Ishikawa (cell line): ENCODE measurements around a stretch of chr22.

- RRBS: 2% methylated on average over 6 of the region's 30 CpGs
Measured at GRCh38 chr22:41448235-41448978, 1.8 kb upstream of the TOB2 start.

DNA sequence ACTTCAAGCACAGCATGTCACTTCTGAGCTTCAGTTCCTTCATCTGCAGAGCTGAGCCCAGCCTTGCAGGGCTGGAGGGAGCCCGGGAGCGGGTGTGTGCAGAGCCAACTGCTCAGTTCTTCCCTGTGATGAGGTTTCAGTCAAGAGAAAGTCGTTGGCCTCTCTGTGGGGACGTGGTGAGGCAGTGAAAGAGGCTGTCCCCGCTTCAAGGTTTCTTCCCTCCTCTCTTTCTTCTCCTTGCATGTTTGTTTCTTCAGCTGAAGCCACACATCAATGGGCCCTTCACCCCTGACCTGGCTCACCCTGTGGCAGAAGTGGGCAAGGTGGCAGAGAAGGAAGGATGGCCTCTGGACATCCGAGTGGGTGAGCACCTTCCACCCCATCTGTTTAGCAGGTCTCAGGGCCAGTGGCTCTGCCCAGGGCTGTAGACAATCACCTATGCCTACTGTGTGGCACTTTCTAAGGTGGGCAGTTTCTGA lies 24.3 kb downstream of the POLR3H start:
- RRBS: no CpG with 5 or more reads among the region's 6 CpGs

DNA sequence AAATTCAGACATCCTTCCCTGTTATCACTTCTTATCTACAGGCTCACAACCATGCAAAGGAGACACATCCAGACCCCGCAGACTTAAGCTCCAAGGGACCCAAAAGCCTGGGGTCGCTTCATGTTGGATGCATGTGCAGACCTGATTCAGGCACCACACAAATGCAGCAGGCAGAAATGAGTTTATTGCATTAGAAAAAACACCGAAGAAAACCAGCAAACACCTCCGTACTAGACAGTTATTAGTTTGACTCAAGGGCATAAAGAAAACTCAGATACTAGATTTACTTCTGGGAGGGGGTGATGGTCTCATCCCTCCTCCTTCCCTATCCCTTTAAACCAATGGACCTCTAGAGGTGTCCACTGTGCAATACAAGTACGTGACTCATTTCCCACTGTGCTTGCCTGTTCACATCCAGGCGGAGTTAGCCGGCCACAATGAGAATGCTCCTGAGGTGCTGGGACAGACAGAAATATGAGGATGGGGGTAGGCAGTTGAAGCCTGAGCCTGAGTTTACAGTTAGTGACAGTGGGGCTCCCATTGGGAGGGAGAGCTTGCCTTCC lies 8.3 kb upstream of the PMM1 start:
- RRBS: no CpG with 5 or more reads among the region's 7 CpGs

GRCh38 chr22:41920221-41921100 lies 5.6 kb upstream of the SHISA8 start:
- RRBS: 89% methylated on average over 9 of the region's 28 CpGs

GRCh38 chr22:41931527-41932512 lies 5.2 kb upstream of the TNFRSF13C start:
- RRBS: no CpG with 5 or more reads among the region's 18 CpGs

GRCh38 chr22:41933799-41934259 lies 7.2 kb upstream of the TNFRSF13C start:
- RRBS: no CpG with 5 or more reads among the region's 9 CpGs

DNA sequence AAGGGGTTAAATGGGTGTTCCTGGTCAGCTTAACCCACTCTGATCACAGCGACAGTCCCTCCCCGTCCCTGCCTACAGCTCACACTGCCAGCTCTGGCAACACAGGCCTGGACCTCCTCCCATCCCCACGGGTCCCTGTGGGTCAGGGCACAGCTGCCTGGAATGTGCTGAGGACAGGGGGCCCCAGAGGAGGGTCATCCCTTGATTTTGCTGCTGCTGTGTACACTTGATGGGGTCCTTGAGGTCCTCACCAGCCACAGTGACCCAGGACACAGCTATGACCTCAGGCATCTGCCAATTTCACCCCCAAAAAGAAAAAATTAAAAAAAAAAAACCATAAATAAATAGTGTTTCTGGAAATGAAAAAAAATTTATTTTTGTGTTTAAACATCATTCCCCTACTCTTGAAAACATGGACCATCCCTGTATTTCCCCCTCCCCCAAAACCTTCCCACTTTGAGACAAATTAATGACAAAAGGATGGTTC lies 29.8 kb upstream of the CYP2D6 start:
- RRBS: no CpG with 5 or more reads among the region's 3 CpGs

DNA sequence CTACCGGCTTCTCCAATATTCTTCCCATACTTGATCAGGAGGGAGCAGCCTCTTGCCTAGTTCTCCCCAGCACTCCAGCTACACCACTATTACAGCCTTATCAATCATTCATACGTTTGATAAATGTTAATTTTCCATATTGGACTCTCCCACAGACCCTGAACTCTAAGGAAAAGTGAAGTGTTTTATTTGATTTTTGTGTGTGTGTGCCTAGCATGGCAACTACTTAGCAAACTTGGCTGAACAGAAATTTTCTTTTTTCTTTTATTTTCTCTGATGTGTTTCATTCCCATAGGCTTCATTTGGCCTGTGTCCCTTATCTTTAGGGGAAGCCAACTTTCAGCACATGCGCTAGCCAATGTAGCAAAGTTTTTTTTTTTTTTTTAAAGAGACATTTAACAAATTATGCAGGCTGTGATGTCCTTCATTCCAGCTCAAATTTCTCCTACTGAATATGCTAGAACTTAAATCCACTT lies 14.3 kb downstream of the TCF20 start:
- RRBS: no CpG with 5 or more reads among the region's 3 CpGs

- RRBS: no CpG with 5 or more reads among the region's 1 CpG
Measured at GRCh38 chr22:42293125-42293341, 22.6 kb upstream of the TCF20 start.

DNA sequence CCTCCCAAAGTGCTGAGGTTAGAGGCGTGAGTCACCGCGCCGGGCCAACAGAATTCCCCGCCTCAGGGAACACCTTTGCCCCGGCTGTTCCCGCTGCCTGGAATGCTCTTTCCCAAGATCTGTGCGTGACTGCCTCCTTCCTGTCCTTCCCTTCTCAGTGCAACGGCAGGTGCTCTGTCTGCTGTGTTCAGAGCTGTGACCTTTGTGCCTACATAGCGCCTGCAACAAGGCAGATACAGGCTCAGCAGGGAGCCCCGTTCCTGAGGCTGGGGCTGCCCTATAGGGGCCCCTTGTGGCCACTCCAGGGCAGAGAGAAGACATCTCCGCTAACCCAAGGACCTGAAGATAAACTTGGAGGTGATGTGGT lies 43.4 kb upstream of the TCF20 start:
- RRBS: no CpG with 5 or more reads among the region's 12 CpGs

DNA sequence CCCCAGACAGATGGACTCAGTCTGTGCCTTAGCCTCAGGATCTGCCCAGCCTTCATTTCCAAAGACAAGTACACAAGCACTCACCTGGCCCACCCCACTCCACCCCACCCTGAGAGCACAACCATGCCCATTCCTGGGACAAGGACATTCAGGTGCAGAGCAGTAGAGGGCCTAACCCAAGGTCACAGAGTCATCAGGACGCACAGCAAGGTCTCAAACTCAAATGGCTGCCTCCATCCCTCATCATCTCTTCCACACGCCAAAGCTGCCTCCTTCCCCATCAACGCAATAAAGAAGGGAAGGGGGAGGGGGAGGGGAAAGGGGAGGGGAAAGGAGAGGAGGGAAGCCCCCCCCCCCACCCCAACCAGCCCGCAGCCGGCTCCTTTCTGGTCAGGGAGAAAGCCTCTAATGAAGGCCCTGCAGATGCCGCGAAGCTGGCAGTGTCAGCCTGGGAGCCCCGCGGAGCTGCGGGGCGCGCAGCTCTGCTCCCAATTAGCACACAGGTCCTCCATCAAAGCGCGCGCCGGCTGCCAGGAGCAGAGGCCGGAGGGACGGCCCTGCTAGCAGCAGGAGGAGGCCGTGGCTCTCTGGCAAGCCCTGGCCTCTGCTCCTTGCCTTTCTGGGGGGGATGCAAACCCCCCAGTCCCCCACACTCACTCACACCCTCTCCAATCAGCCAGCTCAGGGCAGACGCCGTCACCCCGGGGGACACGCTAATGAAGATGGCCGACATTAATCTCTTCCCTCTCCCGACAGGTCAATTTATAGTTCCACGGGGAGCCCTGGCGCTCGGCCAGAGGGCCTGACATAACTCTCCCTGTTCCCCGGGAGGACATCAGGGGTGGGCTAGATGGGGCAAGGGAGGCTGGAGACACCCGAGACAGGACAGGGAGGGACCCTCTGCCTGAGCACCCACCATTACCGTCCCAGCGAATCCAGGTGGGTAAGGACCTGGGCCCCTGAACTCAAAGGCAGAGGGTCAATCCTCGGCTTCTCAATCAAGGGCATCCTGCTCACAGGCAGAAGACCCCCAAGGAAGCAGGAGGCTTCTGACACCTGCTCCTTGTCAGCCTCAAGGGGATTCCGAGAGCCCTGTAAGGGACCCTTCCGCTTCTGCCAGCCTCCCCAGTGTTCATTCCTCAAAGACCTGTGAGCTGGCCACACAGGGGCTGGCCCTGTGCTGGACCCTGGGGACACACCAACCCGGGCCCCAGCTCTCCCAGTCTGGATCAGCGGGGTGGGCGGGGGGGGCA lies 70.5 kb upstream of the TCF20 start:
- RRBS: 6% methylated on average over 4 of the region's 38 CpGs

GRCh38 chr22:42508593-42508921 lies 11.0 kb downstream of the RRP7A start:
- RRBS: no CpG with 5 or more reads among the region's 3 CpGs

DNA sequence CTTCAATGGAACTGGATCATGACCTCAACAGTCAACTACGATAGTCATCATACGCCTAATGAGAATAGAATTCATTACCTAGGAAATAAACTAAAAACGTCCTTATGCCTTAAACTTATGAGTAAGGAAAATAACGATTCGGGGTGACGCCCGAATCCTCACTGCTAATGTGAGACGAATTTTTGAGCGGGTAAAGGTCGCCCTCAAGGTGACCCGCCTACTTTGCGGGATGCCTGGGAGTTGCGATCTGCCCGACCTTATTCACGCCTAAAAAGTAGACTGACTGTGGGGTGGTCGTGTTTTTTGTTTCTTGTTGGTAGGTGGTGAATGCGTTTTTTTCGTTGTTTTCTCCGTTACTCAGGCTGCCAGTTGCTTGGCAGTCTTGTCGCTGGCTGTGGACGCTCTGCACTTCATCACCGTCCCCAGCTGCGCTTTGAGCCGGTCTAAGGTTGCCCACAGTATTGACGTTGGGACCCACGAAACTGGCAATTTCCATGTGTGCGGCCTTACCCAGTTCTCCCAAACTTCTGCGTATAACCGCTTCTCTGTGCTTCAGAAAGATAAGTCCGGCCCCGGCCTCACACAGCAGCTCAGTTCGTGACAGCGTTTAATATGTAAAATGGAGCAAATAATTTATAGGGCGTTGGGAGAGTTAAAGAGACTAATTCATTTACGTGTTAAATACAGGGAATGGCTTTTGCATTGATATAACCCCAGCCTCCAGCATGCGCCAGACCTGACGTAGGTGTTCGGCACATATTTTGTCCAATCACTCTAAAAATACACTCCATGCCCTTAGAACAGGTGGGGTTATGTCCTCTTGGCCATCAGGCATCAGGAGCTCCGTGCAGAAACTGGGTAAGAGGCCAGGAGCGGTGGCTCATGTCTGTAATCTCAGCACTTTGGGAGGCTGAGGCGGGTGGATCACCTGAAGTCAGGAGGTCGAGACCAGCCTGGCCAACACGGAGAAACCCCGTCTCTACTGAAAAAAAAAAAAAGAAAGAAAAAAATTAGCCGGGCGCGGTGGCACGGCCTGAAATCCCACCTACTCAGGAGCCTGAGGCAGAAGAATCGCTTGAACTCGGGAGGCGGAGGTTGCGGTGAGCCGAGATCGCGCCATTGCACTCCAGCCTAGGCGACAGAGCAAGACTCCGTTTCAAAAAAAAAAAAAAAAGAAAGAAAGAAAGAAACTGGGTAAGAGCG lies 858 bp upstream of the POLDIP3 start:
- RRBS: 2% methylated on average over 4 of the region's 58 CpGs

GRCh38 chr22:42645797-42646542 lies 3.2 kb downstream of the CYB5R3 start:
- RRBS: no CpG with 5 or more reads among the region's 18 CpGs

GRCh38 chr22:42683174-42683960 lies 34.2 kb upstream of the CYB5R3 start:
- RRBS: no CpG with 5 or more reads among the region's 12 CpGs

GRCh38 chr22:42717171-42717740 lies 3.4 kb downstream of the A4GALT start:
- RRBS: no CpG with 5 or more reads among the region's 5 CpGs

- RRBS: no CpG with 5 or more reads among the region's 24 CpGs
Measured at GRCh38 chr22:42759204-42759703, 38.6 kb upstream of the A4GALT start.

- RRBS: 5% methylated on average over 1 of the region's 9 CpGs
Measured at GRCh38 chr22:42805462-42806111, 51.5 kb downstream of the ARFGAP3 start.

GRCh38 chr22:42867486-42868128 lies 10.5 kb upstream of the ARFGAP3 start:
- RRBS: no CpG with 5 or more reads among the region's 10 CpGs

DNA sequence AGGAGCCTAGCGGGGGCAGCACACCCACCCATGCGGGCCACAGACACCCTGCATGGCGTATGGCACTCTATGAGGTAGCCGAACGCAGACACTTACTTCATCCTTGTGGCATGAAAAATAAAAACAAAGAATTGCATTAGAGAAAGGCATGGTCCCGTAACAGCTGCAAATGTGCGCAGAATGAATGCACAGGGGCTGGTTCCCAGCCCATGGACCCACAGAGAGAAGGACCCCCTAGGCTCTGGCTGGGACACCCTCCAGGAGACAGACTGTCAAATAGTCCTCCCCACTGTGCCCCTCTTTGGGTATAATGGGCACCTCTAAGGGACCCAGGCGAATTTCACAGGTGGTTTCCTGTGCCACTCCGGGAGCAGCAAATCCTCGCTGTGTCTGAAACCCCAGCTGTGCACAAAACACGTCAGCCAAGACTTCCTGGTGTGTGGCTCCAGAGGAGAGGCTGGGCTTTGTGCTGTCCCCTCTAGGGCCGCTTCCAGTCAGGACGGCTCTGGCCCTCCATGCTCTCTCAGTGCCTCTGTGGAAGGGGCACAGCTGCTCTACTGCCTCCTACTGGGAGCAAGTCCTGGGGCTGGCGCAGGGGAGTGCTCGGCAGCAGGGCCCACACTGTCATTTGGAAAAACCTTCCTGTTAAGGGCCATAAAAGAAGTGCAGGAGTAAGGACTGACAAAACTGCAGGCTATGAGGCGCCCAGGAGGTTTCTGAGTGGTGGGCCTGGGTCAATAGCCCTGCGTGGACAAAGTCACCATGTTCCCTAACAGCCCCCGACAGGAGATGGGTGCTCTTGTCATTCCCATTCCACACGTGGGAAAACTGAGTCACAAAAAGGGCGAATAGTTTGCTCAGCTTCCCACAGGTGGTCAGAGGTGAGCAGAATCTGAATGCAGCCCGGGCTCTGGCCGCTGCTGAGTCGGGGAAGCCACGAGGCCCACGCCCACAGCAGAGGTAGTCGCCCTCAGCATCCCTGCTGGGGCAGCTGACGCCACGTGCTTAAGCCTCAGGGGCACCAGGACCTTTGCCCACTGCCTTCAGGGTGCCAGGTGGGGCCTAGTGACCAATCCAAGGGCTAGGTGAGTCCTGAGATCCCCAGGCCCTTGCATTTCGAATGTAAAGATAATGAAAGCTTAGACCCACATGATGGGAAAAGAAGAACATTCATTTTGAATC lies 23.8 kb upstream of the ARFGAP3 start:
- RRBS: no CpG with 5 or more reads among the region's 29 CpGs